Liver (tissue), 9 donors: ENCODE results near the gene RPL5.

DNA sequence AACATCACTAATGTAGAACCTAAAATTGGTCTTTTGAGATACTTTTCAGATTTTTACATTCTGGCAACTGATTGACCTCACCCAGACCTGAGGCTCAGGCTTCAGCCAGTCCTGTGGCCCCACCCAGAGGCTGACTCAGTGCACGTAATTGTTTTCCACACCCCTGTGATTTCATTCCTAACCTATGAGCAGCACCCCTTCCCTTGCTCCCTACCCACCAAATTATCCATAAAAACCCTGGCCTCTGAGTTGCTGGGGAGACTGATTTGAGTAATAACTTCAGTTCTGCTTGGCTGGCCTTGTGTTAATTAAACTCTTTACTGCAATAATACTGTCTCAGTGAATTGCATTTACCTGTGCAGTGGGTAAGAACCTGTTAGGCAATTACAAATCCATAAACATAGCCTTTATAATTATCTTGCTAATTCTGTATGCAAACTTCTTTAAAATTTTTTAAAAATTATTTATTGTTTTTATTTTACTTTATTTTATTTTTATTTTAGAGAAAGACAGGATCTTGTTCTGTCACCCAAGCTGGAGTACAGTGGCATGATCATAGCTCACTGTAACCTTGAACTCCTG, 41.5 kb upstream of the ZNF326 start:
- PRO-cap, 5 experiments: no peak in any of the 5 experiments
- RAMPAGE, long total RNA, 2 experiments: no peak in any of the 2 experiments
- RRBS: no CpG with 5 or more reads among the region's 1 CpG

DNA sequence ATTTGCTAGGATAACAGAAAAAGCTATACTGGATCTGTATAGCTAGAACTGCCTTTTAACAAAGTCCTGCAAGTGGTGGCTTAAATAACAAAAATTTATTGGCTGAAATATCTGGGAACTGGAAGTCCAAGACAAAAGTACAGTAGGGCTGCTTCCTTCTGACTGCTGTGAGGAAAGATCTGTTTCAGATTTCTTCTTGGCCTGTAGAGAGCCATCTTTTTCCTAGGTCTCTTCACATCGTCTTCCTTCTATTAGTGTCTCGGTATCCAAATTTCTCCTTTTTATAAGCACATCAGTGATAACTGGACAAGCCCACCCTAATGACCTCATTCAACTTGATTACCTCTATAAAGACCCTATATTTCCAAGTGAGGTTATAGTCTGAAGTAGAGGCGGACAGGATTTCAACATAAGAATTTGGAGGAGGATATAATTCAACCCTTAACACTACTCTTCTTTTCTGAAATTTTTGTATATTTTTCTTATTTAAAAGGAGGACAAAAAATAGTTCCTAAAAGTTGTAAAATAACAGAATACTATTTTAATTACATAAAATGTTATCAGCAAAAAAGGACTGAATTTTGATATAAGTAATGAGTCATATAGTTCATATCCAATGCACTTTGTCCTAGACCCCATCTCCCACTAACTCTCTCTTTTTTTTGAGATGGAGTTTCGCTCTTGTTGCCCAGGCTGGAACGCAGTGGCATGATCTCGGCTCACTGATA, 56.6 kb downstream of the ZNF644 start:
- PRO-cap, 5 experiments: no peak in any of the 5 experiments
- RAMPAGE, long total RNA, 2 experiments: no peak in any of the 2 experiments
- RRBS: no CpG with 5 or more reads among the region's 6 CpGs

DNA sequence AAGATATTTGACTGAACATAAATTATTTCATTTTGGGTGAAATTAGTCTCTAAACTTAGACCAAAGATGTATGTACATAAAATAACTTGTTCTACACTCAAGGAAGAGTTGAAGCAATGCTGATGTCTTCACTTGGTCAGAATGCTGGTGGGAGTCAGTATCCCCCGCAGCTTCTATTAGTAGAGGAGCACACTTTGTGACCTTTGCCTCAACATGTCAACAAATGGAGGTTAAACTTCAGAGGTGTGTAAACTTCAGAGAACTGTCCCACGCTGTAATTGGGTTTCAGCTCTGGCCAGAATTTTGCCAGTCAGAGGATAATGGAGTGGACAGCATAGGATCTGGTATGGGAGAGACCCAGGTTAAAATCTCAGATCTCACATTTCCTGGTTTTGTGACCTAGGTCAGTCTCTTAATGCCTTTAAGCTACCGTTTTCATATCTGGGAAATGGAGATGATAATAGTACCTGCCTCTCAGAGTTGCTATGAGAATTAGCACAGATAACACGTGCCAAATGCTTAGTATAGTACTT, 107.6 kb upstream of the ZNF644 start:
- PRO-cap, 5 experiments: peak in 2 of 5 experiments; most common plus-strand start position 306 of the sequence (in 2); most common minus-strand start position 177 of the sequence (in 1)
- RAMPAGE, long total RNA, 2 experiments: no peak in any of the 2 experiments
- RRBS: no CpG with 5 or more reads among the region's 4 CpGs

DNA sequence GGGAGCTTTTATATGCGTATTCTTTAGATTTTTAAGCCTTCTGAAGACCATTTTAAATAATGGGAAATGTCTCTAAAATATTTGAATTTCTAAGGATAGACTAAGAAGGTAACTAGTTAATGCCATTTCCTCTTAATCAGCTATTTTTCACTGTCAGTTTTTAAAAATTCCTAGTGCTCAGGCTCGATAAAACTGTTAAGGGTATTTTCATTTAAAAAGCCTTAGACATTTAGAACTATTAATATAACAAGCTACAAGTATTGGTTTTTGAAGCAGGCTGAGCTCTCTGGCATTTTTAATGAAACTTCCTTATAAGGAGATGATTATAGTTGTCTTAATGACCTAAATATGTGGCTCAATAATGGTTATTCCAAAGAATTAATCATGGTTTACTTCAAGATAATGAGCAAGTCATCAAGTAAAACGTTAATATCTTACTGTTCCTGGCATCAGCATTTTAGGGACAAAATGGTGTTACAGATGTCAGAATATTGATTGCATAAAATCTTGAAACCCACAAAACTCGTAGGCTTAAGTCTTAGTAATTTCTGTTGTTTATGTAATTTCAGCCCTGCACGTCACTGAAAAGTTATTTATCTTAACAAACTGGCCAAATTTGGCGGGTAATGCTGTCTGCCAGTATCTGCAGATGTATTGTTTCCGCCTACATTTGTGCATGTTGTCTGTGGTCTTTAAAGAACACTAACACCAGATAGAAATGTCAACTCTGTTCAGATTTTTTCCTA, 25.7 kb downstream of the CDC7 start:
- PRO-cap, 5 experiments: no peak in any of the 5 experiments
- RAMPAGE, long total RNA, 2 experiments: no peak in any of the 2 experiments
- RRBS: no CpG with 5 or more reads among the region's 7 CpGs

- PRO-cap, 5 experiments: no peak in any of the 5 experiments
- RAMPAGE, long total RNA, 2 experiments: no peak in any of the 2 experiments
- RRBS: no CpG with 5 or more reads among the region's 8 CpGs
These were observed 69.0 kb downstream of the CDC7 start for GRCh38 chr1:91569327-91570280.

DNA sequence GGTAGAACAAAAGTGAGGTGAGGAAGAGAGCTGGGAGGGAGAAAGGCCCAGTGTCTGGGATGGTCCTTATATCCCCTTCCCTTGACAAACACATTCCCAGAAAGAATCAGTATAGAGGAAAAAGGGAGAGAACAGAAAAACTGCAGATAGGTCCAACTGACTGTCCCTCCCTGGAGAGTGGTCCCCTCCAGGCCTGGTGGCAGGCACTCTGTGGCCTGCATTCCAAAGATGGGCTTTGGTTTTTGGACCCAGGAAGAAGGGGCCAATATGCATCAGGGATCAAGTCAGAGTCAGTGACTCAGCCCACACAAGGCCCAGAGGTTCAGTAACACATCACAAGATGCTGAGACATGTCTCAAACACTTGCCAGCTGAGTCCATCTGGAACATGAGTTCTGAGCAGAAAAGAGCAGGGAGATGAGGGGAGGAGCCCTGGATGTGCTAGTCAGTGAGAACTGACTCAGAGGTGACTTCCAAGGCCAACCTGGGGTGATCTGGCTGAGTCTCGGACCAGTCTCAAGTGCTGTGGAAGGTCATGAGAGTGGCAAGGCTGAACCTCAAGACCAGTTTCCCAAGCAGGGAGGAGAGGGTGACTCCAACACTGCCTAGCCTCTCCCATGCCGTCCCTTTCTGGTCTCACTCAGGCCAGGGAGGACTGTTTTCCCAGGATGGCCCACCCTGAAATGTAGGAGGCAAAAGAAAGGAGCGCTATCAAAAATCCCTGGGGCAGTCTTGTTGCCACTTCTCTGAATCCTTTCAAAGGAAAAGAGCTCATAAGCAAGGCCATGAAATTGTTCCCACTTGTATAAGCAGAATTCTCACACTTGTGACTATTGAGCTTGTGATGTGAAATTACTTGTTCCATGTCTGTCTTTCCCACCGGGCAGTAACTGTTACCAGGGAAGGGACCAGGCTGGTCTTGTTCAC, 150.2 kb downstream of the CDC7 start:
- PRO-cap, 5 experiments: no peak in any of the 5 experiments
- RAMPAGE, long total RNA, 2 experiments: no peak in any of the 2 experiments
- RRBS: no CpG with 5 or more reads among the region's 4 CpGs

DNA sequence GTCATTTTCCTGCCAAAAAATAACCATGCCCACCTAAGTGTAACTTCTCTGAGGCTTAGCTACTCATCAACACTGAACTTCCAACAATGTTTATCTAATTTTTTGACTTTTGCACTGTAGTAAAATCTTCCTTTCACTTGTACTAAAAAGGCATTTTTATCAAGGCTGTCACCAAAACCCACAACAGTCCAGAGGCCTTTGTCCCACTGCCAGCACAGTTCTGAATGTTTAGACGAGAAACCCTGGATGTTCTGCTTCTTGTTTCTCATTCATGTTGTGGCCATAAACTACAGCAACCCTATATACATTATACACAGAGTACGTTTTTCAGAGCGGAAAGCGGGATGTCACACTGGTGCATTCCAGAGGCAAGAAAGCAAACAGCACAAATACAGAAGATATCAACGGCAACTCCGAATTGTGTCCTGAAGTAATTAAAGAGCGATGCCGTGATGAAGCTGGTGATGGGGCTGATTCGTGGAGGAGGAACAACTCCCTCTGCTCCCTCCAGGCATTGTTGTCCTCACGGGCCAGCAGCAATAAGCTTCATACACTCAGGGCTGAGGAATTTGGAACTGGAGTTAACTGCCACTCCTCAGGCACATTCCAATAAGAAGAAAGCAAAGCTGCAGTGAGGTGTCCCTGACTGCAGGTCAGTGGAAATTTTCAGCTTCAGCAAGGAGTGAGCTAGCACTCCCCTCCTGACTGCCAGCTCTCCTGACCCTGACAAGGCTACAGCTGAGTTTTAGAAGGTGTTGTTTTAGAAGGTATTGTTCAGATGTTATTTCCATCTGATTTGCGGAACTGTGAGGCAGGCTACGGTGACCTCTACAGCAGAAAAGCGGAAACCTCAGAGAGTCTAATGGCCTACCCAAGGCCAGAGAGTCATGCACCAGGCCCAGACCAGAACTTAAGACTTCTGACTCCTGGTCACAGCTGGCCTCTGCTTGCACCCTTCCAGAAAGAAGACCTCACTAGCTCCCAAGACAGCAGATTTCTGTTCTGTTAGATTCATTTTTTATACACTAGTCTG, 149.0 kb downstream of the TGFBR3 start:
- PRO-cap, 5 experiments: peak in 1 of 5 experiments; most common plus-strand start position 183 of the sequence (in 1); most common minus-strand start position 74 of the sequence (in 1)
- RAMPAGE, long total RNA, 2 experiments: no peak in any of the 2 experiments
- RRBS: no CpG with 5 or more reads among the region's 13 CpGs

- PRO-cap, 5 experiments: peak in 2 of 5 experiments; most common minus-strand start chr1:91757929 (in 2)
- RAMPAGE, long total RNA, 2 experiments: no peak in any of the 2 experiments
- RRBS: no CpG with 5 or more reads among the region's 3 CpGs
These were observed 128.2 kb downstream of the TGFBR3 start for GRCh38 chr1:91757832-91758086.

GRCh38 chr1:91792039-91792443, 93.9 kb downstream of the TGFBR3 start:
- PRO-cap, 5 experiments: no peak in any of the 5 experiments
- RAMPAGE, long total RNA, 2 experiments: no peak in any of the 2 experiments
- RRBS: no CpG with 5 or more reads among the region's 3 CpGs

DNA sequence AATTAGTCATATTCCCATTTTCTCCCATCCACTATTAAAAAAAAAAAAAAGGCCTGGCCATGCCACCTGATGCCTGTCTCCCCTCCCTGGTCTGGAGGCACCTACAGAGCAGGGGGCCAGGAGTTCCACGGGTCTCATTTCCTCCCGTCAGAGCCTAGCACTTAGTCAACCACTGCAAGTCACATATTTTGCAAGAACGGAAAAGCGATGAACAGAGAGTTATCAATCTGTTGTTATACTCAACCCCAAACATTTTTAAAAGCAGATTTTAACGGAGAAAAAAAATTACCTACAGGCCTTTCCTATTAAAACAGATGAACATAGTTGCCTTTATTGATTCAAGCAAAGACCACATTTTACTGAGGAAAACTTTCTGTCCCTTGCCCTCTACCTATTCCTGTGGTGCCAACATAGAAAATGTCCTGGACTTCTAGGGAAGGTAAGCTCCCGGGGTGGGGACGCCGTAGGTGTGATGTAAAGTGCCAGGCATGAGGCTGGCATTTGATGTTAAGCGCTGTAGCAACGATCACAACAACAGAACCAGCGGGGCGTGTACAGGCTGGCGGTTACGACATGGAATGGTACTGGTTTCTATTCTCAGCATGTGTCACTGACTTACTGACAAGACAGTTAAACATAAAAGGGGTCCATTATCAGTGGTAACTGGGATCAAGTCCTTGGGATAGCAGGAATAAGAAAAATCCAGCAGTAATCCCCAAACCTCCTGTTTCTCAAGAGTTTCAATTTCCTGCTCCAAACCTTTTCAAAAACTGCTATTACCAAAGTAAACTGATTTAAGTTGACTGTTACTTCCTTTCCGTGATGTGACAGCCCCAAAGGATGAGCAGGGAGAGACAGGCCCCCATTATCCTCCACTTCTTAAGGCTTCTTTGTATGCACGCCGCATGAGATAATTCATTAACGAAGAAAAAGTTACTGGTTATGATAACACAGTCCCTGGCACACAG, 59.0 kb downstream of the TGFBR3 start:
- PRO-cap, 5 experiments: peak in 1 of 5 experiments; most common minus-strand start position 881 of the sequence (in 1)
- RAMPAGE, long total RNA, 2 experiments: no peak in any of the 2 experiments
- RRBS: no CpG with 5 or more reads among the region's 18 CpGs

- PRO-cap, 5 experiments: no peak in any of the 5 experiments
- RAMPAGE, long total RNA, 2 experiments: no peak in any of the 2 experiments
- RRBS: no CpG with 5 or more reads among the region's 4 CpGs
These were observed 40.8 kb upstream of the C1orf146 start for GRCh38 chr1:92176704-92177518.

GRCh38 chr1:92277278-92277850, 21.4 kb downstream of the GLMN start:
- PRO-cap, 5 experiments: no peak in any of the 5 experiments
- RAMPAGE, long total RNA, 2 experiments: no peak in any of the 2 experiments
- RRBS: no CpG with 5 or more reads among the region's 4 CpGs

DNA sequence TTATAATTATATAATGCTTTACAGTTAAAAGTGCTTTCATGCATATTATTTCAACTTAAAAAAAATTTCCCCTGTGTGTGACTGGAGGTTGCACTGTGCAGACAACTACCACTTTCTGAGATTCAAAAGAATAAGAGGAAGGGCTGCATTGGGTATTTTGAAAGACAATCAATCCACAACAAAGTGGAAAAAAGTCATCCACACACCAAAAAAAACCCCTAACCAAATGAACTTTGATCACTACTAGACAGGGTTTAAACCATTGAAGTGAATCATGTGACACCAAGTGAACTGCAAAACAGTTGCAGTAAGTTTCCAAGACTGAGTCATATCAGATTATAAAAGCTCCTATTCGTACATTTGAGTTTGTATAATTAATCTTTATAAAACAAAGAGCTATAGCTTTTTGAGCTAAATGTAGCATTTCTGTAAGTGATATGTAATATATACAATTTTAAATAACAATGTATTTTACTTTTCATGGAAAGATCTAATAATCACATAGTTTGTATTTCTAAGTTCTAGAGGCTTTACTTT, 50.3 kb upstream of the GFI1 start:
- PRO-cap, 5 experiments: no peak in any of the 5 experiments
- RAMPAGE, long total RNA, 2 experiments: no peak in any of the 2 experiments
- RRBS: no CpG with 5 or more reads among the region's 1 CpG

- PRO-cap, 5 experiments: no peak in any of the 5 experiments
- RAMPAGE, long total RNA, 2 experiments: no peak in any of the 2 experiments
- RRBS: no CpG with 5 or more reads among the region's 15 CpGs
These were observed 69.5 kb downstream of the EVI5 start for GRCh38 chr1:92715375-92715931.

GRCh38 chr1:92755307-92756210, 29.3 kb downstream of the EVI5 start:
- PRO-cap, 5 experiments: no peak in any of the 5 experiments
- RAMPAGE, long total RNA, 2 experiments: no peak in any of the 2 experiments
- RRBS: no CpG with 5 or more reads among the region's 18 CpGs

- PRO-cap, 5 experiments: peak in 1 of 5 experiments; most common minus-strand start chr1:92784220 (in 1)
- RAMPAGE, long total RNA, 2 experiments: no peak in any of the 2 experiments
- RRBS: no CpG with 5 or more reads among the region's 12 CpGs
These were observed 869 bp downstream of the EVI5 start for GRCh38 chr1:92783983-92784494.

GRCh38 chr1:92804652-92805293, 19.9 kb upstream of the EVI5 start:
- PRO-cap, 5 experiments: peak in 1 of 5 experiments; most common minus-strand start chr1:92804774 (in 1)
- RAMPAGE, long total RNA, 2 experiments: no peak in any of the 2 experiments
- RRBS: no CpG with 5 or more reads among the region's 8 CpGs

DNA sequence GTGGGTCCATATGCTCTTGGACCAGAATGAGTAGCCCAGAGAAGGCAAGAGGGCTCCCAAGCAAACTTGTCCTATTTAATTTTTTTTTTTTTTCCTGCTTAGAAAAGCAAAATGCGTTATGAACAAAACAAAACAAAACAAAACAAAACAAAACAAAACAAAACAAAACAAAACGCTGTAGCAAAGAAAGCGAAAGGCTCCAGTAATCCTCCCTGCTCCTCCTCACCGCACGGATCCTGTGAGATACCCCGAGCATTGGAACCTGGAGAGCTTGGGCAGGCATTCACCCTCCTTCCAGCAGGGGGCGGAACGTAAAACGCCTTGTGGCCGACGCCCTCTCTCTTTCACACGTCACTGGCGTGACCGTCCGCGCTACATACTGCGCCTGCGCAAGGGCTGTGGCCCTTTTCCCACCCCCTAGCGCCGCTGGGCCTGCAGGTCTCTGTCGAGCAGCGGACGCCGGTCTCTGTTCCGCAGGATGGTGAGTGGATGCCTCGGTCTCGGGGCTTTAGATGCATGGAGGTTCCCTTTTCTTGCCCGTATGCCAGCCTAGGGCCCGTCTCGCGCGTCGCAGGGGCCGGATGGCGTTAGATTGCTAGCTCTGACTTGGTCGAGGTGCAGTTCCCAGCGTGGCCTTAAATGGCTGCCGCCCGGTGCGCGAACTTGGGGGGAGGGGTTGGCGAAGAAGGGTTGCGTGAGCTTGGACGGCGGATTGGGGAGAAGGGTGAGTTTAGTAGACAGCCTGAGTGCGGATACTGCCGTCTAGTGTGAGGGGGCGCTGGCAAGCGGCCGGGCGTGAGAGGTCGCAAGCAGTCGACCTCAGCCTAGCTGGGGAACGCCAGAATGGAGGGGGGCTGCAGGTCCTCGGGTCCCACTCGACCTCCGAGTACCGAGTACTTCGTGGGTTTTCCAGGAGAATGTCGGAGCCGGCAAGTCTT, at the start of gene RPL5:
Gene RPL5 (plus strand): TSS at position 404 of the 938 bp plus-strand sequence.
- PRO-cap, 5 experiments: peak in 5 of 5 experiments; most common plus-strand start position 437 of the sequence (in 3); most common minus-strand start position 238 of the sequence (in 1)
- RAMPAGE, long total RNA, 2 experiments: start-site peak on the plus strand in 2 of 2 experiments, centred at positions 425 to 428 of the sequence, 3,345 to 8,445 reads per replicate
- RRBS: 1% methylated on average over 14 of the region's 61 CpGs

- PRO-cap, 5 experiments: no peak in any of the 5 experiments
- RAMPAGE, long total RNA, 2 experiments: no peak in any of the 2 experiments
- RRBS: no CpG with 5 or more reads among the region's 1 CpG
These were observed 11.0 kb downstream of the RPL5 start for GRCh38 chr1:92842770-92843274.

GRCh38 chr1:92981016-92981797, 19.9 kb upstream of the DIPK1A start:
- PRO-cap, 5 experiments: peak in 1 of 5 experiments; most common minus-strand start chr1:92981372 (in 1)
- RAMPAGE, long total RNA, 2 experiments: no peak in any of the 2 experiments
- RRBS: no CpG with 5 or more reads among the region's 9 CpGs